Liver (tissue), 9 donors: Measurements from ENCODE around the genes PICK1 and PLA2G6.

- PRO-cap, 5 experiments, result peak in 4 of 5 experiments; most common plus-strand start chr22:37563543 (in 2); most common minus-strand start chr22:37563452 (in 3)
- RAMPAGE, long total RNA, 2 experiments, result no peak in any of the 2 experiments
- RRBS, result no CpG with 5 or more reads among the region's 10 CpGs
These were observed 2.9 kb downstream of the CDC42EP1 start for GRCh38 chr22:37563051-37563746.

GRCh38 chr22:37566152-37566859, 6.0 kb downstream of the CDC42EP1 start:
- PRO-cap, 5 experiments, result no peak in any of the 5 experiments
- RAMPAGE, long total RNA, 2 experiments, result no peak in any of the 2 experiments
- RRBS, result 26% methylated on average over 8 of the region's 32 CpGs

- PRO-cap, 5 experiments, result peak in 1 of 5 experiments; most common plus-strand start chr22:37570414 (in 1); most common minus-strand start chr22:37570246 (in 1)
- RAMPAGE, long total RNA, 2 experiments, result no peak in any of the 2 experiments
- RRBS, result no CpG with 5 or more reads among the region's 10 CpGs
These were observed 9.6 kb downstream of the LGALS2 start for GRCh38 chr22:37570076-37570906.

DNA sequence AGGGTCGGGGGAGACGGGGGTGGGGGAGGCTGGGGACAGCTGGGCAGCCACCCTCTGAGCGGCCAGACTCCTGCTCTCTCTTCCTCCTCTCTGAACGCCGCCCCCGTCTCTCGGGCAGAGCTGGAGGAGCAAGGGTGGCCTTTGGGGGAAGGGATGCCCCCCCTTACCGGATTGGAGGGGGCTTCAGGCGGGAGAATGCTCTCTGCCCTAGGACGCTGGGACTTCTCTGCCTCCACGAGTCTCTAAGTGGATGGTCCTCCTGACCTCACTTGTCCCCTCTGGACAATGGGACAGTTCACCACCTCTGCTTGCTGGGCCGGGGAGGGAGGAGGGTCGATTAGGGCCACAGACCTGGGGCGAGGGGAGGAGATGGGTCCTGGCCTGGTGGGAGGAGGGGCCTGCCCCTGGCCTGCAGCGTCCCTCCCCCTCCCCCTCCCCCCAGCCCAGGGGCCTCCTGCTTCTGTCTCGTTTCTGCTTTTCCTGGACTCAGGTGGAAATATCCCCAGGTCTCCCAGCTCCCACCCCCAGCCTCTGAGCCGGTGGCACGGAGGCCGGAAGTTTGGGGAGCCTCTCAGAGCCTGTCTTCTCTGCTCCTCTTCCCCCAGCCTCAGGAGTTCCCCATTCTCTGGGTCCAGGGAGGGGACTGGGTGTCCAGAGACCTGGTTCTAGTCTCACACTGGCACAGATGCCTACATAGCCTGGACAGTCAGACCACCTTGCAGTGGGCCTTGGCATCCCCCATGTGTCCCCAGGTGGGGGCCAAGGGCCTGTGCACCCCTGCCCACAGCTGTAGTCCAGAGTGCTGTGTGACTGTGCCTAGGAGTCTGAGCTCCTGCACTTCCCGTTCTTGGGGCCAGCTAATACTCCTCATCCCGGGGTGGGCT, 679 bp downstream of the SH3BP1 start:
- PRO-cap, 5 experiments, result peak in 1 of 5 experiments; most common minus-strand start position 92 of the sequence (in 1)
- RAMPAGE, long total RNA, 2 experiments, result no peak in any of the 2 experiments
- RRBS, result 57% methylated on average over 1 of the region's 21 CpGs

DNA sequence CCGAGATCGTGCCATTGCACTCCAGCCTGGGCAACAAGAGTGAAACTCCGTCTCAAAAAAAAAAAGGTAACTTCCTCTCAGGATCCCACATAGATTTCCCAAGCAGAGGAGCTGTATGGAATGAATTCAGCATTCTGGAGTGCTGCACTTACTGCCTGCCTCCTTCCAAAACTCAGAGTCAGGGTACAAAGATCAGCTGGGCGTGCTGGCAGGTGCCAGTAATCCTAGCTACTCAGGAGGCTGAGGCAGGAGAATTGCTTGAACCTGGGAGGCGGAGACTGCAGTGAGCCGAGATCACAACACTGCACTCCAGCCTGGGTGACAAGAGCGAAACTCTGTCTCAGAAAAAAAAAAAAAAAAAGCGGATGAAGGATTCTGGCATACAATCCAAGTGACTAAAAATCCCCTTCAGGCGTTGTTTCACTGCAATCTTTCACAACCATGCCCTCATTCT, 1.3 kb upstream of the NOL12 start:
- PRO-cap, 5 experiments, result no peak in any of the 5 experiments
- RAMPAGE, long total RNA, 2 experiments, result no peak in any of the 2 experiments
- RRBS, result no CpG with 5 or more reads among the region's 9 CpGs

DNA sequence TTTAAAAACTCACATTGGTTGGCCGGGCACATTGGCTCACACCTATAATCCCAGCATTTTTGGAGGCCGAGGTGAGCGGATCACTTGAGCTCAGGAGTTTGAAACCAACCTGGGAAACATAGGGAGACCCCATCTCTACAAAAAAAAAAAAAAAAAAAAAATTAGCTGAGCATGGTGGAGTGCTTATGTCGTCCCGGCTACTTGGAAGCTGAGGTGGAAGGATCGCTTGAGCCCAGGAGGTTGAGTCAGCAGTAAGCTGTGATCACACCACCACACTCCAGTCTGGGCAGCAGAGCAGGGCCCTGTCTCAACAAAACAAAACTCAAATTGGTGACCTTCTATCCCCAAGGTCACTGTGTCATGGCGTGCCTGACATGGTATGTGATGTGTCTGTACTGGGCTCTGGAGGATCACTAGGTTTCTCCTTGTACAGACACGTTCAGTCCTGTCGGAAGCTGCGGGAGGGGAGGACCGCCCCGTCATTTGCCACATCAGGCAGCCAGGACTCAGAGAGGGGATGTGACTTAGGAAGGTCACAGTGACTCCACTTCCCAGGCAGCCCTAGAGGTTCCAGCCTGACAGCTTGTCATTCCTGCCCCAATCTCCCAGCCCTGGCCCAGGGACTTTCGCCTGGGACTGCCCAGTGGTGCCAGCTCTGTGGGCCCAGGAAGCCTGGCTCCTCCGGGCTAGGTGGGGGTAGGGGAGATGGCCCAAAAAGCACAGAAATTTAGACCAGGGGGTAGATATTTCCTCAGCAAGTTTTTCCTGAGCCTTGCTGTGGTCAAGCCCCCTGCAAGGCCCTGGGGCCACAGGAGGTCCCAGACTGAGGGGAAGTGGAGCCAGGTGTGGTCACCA, 53.0 kb downstream of the TRIOBP start:
- PRO-cap, 5 experiments, result no peak in any of the 5 experiments
- RAMPAGE, long total RNA, 2 experiments, result no peak in any of the 2 experiments
- RRBS, result no CpG with 5 or more reads among the region's 14 CpGs

DNA sequence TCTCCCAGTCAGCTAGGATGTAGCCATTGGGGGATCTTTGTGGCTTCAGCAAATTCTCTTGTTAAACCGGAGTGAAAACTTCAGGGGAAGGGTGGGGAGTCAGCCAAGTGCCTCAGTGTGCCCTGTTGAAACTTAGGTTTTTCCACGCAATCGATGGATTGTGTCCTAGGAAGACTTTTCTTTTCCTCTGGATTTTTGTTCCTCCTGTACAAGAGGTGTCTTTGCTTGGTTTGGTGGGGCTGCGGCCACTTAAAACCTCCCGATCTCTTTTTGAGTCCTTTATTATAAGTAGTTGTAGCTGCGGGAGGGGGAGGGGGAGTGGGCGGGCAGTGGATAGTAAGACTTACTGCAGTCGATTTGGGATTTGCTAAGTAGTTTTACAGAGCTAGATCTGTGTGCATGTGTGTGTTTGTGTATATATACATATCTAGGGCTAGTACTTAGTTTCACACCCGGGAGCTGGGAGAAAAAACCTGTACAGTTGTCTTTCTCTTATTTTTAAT, 882 bp upstream of the GCAT start:
- PRO-cap, 5 experiments, result no peak in any of the 5 experiments
- RAMPAGE, long total RNA, 2 experiments, result no peak in any of the 2 experiments
- RRBS, result 7% methylated on average over 1 of the region's 9 CpGs

DNA sequence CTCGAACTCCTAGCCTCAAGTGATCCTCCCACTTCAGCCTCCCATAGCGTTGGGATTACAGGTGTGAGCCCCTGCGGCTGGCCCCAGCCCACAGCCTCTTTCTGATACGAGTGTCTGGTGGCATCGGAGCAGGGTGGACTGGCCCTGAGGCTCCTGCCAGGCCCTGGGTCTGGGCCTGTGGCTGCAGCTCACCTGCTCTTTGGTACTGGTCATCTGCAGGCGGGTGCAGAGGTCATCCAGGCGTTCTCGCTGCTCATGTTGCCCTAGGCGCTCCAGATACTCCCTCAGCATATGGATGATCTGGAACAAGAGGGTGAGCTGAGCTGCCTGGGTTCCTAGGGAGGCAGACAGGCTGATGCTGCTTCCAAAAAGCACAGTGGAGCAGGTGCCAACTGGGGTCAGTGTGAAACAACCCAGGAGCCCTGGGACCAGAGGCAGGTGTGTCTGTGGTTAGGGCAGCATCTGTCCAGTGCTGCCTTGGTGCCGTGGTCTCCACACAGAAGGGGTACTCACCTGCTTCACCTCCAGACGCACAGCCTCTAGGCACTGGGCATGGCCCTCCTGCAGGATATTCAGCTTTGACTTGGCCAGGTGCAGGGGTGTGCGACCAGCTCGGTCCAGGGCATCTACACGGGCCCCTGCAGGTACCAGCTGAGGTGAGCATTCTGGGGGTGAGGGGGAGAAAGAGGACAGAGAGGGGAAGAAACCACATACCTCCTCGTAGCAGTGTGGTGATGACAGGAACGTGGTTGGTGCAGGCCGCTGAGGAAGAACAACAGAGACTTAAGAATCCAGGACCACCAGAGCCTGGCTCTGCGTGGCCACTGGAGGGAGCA, 9.5 kb downstream of the GALR3 start:
- PRO-cap, 5 experiments, result no peak in any of the 5 experiments
- RAMPAGE, long total RNA, 2 experiments, result no peak in any of the 2 experiments
- RRBS, result no CpG with 5 or more reads among the region's 18 CpGs

DNA sequence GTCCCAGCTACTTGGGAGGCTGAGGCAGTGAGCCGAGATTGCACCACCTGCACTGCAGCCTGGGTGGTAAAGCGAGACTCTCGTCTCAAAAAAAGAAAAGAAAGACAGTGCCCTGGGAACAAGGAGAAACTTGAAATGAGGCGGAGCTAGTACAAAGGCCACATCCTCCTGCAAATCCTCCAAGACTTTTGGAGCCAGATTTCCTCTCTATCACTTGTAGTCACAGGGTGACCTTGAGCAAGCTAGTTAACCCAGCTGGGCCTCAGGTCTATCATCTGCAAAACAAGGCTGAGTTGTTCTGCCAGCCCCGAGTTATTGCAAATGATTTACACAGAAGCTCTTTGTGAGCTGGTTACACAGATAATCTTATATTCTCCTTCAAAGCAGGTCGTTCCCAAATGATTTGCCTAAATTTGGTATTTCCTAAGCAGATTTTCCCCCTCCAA, 1.9 kb downstream of the ANKRD54 start:
- PRO-cap, 5 experiments, result no peak in any of the 5 experiments
- RAMPAGE, long total RNA, 2 experiments, result no peak in any of the 2 experiments
- RRBS, result no CpG with 5 or more reads among the region's 6 CpGs

DNA sequence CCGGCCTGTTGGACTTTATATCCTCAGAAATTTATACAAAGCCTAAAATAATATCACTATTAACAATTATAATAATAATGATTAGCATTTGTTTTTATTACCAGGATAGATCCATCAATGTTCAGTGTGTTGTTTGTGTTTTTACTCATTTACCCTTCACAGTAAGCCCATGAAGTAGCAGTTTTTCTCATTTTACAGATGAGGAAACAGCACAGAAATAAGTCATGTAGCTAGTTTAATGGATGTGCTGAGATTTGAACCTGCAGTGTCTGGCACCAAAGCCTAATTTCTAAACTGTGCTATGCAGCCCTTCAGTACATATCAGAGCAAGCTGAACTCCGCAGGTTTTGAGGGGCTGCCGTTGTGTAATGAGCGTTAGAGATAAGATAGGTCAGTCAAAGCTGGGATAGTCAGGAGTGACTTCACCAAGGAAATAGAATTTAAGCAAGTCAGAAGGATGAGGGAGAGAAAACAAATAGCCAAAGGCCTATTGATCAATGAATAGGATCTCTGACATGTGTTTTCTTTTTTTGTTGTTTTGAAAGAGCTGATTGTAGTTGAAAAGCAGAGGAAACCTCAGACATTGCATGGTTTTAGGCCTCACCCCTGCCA, 3.0 kb downstream of the EIF3L start:
- PRO-cap, 5 experiments, result no peak in any of the 5 experiments
- RAMPAGE, long total RNA, 2 experiments, result no peak in any of the 2 experiments
- RRBS, result no CpG with 5 or more reads among the region's 4 CpGs

GRCh38 chr22:37891241-37892065, 14.6 kb upstream of the MICALL1 start:
- PRO-cap, 5 experiments, result no peak in any of the 5 experiments
- RAMPAGE, long total RNA, 2 experiments, result no peak in any of the 2 experiments
- RRBS, result no CpG with 5 or more reads among the region's 11 CpGs

DNA sequence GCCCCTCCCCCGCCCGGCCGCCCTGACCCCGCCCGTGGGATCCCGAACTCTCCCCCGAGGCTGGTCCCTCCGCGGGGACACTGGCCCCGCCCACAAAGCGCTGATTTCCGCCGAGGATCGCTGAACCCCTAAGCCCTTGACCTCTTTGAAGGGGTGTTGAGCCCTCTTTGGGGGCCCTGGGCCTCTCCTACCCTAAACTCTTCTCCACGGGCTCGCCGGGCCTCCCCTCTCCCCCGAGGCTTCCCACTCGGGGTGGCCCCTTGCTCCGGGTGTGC, 585 bp downstream of the MICALL1 start:
- PRO-cap, 5 experiments, result no peak in any of the 5 experiments
- RAMPAGE, long total RNA, 2 experiments, result no peak in any of the 2 experiments
- RRBS, result 12% methylated on average over 4 of the region's 20 CpGs

DNA sequence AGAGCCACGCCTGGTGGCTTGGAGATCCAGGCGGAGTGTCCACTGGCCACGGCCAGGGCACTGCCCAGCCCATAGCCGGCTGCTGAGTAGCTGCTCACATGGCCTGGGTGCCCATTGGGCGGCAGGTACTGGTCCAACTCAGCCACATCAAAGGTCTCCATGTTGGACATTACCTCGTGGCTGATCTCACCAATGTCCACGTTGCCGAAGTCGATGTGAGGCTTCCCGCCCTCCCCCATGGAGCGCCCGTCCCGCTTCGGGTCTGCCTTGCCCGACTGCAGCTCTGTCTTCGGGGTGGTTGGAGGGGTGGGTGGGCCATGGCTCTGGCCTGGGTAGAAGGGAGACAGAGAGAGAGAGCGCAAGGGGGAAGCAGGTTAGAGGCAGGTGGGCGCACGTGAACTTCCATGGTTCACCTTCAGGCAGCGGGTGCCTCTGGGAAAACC, 10.5 kb downstream of the SOX10 start:
- PRO-cap, 5 experiments, result no peak in any of the 5 experiments
- RAMPAGE, long total RNA, 2 experiments, result no peak in any of the 2 experiments
- RRBS, result no CpG with 5 or more reads among the region's 20 CpGs

DNA sequence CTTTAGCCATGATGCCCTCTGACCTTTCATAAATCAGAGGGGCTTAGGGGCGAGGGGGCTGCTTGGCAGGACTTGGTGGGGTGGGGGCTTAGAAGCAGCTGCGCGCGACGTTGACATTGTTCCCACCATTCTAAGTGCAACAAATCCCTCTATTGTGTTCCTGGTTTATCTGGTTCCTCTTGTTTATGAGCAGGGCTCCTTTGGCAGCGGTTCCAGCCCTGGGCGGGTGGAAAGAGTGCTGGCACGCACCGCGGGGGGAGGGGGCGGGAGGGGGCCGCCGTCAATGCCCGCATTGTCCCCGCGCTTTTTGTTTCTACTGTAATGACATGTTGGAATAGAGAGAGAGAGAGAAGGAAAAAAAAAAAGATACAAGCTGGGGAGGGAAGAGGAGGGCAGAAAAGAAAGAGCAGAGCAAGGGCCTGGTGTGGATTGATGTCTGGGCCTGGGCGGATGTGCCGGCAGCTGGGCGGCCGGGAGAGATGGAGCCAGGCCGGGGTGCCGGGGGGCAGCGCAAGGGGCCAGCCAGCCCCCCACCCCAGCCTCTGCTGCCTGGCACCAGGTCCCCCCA, 32.2 kb upstream of the SOX10 start:
- PRO-cap, 5 experiments, result no peak in any of the 5 experiments
- RAMPAGE, long total RNA, 2 experiments, result no peak in any of the 2 experiments
- RRBS, result no CpG with 5 or more reads among the region's 23 CpGs

DNA sequence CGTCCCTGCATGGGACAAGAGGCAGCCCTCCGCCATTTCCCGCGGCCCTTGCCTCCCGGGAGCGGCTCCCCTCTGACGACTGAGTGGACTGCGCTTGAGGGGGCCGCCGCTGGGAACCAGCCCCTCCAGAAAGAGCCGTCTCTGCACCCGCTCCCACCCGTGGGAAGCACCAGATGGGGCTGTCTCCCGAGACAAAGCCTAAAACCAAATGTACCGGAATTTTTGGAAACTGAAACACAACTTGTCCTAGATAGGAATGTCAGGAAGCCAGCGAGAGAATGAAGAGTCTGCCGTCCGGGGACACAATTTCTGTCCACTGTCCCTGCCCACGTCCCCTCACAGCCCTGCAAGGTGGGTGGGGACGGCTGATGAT, 18.2 kb upstream of the PICK1 start:
- PRO-cap, 5 experiments, result no peak in any of the 5 experiments
- RAMPAGE, long total RNA, 2 experiments, result no peak in any of the 2 experiments
- RRBS, result 79% methylated on average over 4 of the region's 20 CpGs

GRCh38 chr22:38056999-38058286, at the start of gene PICK1:
PICK1 (plus strand) TSS chr22:38057404.
- PRO-cap, 5 experiments, result peak in 5 of 5 experiments; most common plus-strand start chr22:38057423 (in 4); most common minus-strand start chr22:38057256 (in 4)
- RAMPAGE, long total RNA, 2 experiments, result start-site peak on the plus strand in 1 of 2 experiments, at chr22:38057383-38057399 at its widest, 40 reads per replicate
- RRBS, result 1% methylated on average over 7 of the region's 49 CpGs

DNA sequence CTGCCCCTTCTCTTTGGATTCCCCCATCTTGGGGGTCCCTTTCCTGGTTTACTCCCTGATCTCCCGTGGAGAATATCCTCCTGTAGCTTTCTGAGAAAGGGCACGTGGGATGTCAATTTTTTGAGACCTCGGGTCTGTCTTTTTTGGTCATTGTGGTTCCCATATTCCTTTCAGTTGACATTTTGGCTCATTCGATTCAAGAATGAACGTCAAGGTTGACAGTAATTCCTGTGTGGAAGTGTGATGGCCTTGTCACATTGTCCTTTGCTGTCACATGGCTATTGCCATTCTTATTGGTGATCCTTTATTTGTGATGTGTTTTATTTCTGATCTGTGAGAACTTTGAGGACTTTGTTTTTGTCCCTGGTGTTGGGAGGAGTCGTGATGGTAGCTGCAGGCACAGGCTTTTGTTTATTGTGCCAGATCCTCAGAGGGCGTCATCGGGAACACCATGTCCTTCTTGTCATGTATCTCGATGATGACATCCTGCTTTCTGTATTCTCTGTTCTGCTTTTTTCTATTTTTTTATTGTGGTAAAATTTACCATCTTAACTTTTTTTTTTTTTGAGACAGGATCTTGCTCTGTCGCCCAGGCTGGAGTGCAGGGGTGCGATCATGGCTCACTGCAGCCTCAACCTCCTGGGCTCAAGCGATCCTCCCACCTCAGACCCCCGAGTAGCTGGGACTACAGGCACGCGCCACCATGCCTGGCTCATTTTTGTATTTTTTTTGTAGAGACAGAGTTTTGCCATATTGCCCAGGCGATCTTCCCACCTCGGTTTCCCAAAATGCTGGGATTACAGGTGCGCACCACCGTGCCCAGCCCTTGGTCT, 5.6 kb downstream of the PICK1 start:
- PRO-cap, 5 experiments, result no peak in any of the 5 experiments
- RAMPAGE, long total RNA, 2 experiments, result no peak in any of the 2 experiments
- RRBS, result no CpG with 5 or more reads among the region's 19 CpGs

- PRO-cap, 5 experiments, result peak in 2 of 5 experiments; most common minus-strand start chr22:38098709 (in 1)
- RAMPAGE, long total RNA, 2 experiments, result no peak in any of the 2 experiments
- RRBS, result no CpG with 5 or more reads among the region's 7 CpGs
These were observed 11.9 kb downstream of the BAIAP2L2 start for GRCh38 chr22:38098399-38099084.

DNA sequence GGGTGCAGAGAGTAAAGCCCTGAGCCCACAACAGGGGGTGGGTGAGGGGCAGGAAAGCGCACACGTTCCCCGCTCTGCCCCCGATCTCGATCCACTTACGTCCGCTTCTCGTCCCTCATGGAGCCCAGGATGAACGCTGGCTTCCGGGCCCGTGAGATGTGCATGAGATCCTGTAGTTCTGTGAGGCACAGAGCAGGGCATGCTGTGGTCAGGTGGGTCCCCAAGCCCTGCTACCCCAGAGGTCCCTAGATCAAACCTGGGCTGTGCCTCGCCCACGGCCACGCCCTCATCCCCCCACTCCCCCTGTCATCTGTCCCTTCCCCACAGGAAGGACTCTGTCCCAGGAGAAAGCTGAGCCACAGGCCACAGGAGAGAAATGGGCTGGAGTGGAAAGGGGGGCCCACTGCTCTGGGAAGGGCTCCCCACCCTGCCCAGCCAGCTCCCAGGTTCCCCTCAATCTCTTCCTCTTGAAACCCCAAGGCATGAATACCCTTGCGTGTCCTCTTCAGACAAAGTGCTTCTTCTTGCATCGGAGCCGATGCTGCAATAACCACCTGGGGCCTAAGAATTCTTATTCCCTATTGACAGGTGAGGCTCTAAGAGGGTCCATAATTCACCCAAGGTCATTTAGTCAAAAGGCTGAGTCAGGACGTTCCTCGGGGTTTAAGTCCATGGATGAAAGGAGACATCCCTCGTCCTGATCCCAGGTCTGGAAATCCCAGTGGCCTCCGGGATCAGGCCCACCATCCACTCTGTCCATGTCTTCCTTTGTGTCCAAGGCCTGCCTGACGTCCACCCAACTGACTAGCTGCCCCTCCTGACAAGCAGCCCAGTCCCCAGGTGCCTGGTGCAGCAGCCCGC, 16.0 kb upstream of the BAIAP2L2 start:
- PRO-cap, 5 experiments, result no peak in any of the 5 experiments
- RAMPAGE, long total RNA, 2 experiments, result no peak in any of the 2 experiments
- RRBS, result no CpG with 5 or more reads among the region's 23 CpGs

- PRO-cap, 5 experiments, result peak in 5 of 5 experiments; most common plus-strand start chr22:38181988 (in 4); most common minus-strand start chr22:38181746 (in 3)
- RAMPAGE, long total RNA, 2 experiments, result start-site peak on the minus strand in 1 of 2 experiments, at chr22:38181798-38181813 at its widest, 23 reads per replicate
- RRBS, result no CpG with 5 or more reads among the region's 46 CpGs
These were observed at the start of gene PLA2G6 for GRCh38 chr22:38181563-38182341. PLA2G6 (minus strand) TSS chr22:38181830.